ENCODE measurements around a stretch of chr2.

- RRBS = no CpG with 5 or more reads among the region's 12 CpGs
Measured at GRCh38 chr2:54645155-54645542, 78.3 kb upstream of the EML6 start.

DNA sequence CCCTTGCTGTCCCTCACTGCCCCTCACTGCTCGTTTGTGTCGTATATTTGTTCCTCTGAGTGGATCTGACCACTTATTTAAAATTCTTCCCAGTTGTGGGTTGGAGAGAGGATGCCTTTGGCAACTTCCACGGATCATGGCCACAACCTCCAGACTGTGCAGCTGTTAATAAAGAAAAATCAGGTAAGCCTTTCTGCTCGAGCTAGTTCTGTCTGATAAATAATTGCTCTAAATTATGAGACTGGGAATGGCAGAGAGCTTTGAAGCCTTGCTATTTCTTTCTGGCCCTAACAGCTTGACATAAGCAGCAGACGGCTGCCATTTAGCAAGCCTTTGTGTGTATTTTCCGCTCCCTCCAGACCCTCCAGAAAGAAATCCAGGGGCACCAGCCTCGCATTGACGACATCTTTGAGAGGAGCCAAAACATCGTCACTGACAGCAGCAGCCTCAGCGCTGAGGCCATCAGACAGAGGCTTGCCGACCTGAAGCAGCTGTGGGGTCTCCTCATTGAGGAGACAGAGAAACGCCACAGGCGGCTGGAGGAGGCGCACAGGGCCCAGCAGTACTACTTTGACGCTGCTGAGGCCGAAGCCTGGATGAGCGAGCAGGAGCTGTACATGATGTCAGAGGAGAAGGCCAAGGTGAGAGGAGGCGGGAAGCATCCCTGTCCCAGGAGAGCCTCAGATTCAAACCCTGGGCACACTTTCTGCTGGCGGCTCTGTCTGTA is 77.5 kb upstream of the EML6 start:
- RRBS = no CpG with 5 or more reads among the region's 19 CpGs

DNA sequence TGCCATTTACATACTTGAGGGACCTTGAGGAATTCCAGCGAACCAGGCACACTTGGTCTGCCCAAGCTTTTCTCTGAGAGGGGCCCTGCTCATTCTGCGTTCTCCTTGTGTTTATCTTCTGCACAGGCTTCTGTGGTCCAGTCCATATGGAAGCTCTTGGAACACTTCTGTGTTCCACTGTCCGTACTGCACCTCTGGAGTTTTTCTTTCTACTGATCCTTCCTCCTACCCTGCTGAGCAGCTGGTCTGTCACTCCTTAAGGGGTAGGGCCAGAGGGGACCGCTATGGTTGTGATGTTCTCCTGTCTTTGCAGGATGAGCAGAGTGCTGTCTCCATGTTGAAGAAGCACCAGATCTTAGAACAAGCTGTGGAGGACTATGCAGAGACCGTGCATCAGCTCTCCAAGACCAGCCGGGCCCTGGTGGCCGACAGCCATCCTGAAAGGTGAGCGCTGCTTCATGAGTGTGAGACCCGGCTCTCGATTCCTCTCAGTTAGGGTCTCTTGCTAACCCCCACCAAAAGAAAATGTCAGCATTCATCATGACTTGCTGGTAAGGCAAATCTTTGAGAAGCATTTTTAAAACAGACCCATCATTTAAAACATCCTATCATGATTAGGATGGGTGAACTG is 76.5 kb upstream of the EML6 start:
- RRBS = 94% methylated on average over 4 of the region's 10 CpGs

DNA sequence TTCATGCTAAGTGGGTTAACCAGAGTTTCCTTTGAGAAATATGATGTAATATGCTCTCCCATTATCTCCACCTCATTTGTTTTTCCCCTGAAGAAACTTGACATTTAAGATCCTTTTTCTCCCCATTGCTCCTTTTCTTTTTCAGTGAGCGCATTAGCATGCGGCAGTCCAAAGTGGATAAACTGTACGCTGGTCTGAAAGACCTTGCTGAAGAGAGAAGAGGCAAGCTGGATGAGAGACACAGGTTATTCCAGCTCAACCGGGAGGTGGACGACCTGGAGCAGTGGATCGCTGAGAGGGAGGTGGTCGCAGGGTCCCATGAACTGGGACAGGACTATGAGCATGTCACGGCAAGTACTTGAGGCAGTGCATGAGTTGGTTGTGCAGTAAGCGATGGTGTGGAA is 74.6 kb upstream of the EML6 start:
- RRBS = no CpG with 5 or more reads among the region's 9 CpGs

GRCh38 chr2:54669820-54670208 is 53.6 kb upstream of the EML6 start:
- RRBS = no CpG with 5 or more reads among the region's 3 CpGs

DNA sequence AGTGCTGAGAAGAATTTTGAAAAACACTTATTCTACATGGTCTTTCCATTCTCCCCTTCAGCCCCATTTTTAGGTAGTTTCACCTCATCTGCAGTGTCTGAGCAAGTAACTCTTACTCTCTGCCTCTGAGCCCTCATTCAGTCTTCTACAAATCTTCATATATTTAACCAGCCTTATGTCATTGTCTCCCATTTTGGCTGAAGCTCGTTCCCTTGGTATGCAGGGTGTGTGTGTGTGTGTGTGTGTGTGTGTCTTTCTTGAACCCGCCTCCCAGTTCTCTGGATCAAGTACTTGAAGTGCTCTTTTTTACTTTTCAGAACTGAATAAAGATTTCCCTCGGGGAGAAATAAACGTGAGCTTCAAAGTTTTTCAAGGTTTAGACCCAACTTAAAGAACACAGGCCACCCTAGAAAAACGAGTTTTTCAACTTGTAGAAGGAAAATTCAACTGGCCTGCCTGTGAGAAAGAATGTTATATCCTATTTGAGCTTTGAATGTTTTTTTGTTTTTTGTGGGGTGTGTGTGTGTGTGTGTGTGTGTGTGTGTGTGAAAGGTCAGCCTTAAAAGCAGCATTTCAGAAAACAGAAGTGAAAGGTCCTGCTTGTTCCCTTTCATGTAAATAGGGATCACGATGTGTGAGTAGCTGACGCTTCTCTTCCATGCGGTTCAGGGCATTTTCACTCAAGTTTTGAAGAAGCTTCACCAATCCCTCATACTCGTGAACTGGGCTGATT is 50.8 kb upstream of the EML6 start:
- RRBS = no CpG with 5 or more reads among the region's 9 CpGs

DNA sequence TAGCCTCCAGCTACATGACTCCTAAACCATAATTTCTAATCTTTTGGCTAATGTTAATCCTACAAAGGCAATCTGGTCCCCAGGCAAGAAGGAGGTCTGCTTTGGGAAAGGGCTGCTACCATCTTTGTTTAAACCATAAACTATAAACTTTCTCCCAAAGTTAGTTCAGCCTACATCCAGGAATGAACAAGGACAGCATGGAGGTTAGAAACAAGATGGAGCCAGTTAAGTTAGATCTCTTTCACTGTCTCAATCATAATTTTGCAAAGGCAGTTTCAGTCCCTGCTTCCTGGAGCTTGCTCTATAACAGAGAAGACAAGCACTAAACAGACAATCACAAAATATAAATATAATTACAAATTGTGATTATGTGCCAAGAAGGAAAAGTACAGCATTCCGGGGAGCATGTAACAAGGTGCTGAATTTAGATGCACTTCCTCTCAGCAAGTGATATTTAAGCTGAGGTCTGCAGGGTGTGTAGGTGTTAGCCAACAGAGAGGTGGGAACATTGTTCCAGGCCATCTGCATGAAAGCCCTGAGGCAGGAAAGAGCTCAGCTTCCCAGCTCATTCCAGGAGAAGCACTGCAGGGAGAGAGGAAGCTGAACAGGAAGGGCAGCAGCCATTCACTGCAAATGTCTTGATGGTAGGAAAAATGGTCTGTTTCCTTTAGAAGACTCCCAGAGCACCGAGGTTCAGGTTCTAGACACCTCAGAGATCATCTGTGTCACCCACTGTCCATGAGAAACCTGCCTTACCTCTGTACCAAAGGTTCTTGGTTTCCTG is 84.3 kb downstream of the RTN4 start:
- RRBS = no CpG with 5 or more reads among the region's 2 CpGs

DNA sequence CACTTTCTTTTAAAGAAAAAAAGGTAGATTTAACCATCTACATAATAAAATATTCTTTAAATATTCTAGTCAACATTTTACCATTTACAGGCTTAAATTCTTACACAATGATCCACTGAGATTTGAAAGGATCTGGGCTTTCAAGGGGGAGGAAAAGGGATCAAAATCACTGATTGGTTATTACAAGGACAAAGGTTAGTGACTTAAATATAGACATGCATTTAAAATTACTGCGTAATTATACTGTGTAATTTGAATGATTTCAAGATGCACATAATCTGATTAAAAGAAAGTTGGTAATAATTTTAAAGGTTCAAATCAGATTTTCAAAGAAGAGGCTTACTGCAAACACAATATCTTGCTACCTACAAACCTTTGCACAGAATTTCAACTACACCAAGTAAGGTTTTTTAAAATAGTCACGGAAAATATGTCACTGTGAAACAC is 40.9 kb downstream of the RTN4 start:
- RRBS = no CpG with 5 or more reads among the region's 2 CpGs

- RRBS = no CpG with 5 or more reads among the region's 5 CpGs
Measured at GRCh38 chr2:55014920-55015455, 35.3 kb downstream of the RTN4 start.

DNA sequence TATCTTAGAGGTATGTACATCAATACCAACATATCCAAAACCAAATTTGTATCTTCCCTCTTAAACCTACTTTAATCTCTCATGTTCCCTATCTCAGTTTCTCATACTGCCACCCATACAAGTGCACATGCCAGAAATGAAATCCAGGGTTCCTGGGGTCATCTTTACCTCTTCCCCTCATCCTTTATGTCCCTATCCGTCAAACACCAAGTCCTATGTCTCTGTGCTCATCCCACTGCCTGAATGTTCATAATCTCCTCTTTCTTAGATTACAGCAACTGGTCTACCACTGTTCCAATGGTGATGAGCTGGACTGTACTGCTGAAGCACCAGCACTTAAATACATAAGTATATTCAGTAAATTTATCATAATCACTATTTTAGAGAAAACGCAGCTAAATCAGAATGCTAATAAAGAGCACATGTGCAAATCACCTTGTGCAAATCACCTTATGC is 26.2 kb downstream of the RTN4 start:
- RRBS = no CpG with 5 or more reads among the region's 2 CpGs

GRCh38 chr2:55048435-55048865 is 1.8 kb downstream of the RTN4 start:
- RRBS = no CpG with 5 or more reads among the region's 11 CpGs

- RRBS = no CpG with 5 or more reads among the region's 11 CpGs
Measured at GRCh38 chr2:55111611-55112227, 61.5 kb upstream of the RTN4 start.

GRCh38 chr2:55152458-55153224 is 79.5 kb downstream of the CLHC1 start:
- RRBS = no CpG with 5 or more reads among the region's 11 CpGs

DNA sequence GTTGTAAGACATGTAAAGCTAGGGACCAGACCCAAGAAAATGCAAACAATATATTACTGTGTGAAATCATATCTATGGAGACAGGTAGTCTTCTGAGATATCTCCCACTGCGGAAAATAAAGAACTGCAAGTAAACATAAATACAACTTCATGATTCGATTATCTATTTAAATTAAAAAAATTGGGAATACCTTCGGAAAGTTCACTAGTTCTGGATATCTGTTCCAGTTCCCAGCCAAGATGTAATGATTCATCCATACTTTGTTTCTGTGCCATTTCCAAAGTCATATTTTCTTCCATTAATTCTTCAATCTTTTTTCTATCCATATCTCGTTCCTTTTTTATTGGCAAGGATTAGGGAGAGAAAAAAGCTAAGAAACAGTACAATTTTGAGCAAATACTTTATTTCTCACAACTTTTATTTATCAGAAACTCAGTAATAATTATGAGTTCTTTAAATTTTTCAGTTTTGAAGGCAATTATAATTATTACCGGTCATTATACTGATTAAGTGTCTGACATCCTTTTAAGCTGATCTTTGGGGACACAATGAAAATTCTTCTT is 74.5 kb upstream of the MTIF2 start:
- RRBS = no CpG with 5 or more reads among the region's 5 CpGs

DNA sequence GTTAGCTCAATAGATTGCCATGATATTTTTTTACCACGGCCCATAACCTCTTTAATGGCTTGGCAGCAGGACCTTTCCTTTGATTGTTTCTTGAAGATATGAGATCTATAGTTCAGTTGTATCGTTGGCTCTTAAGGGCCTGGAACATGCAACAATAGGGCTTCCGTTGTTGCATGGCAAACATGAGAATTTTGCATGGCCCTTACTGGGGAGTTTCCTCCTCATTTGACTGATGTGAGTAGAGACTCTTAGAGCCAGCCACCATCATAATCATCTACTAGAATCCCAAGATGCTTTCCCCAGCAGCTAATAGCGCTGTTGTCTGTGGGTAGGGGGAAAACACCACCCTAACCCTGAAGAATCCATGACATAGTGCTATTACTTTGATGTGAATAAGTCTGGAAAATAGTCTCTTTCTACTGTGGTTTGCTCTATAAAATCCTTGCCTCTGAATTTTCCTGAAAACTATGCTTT is 11.3 kb downstream of the CFAP36 start:
- RRBS = no CpG with 5 or more reads among the region's 4 CpGs

DNA sequence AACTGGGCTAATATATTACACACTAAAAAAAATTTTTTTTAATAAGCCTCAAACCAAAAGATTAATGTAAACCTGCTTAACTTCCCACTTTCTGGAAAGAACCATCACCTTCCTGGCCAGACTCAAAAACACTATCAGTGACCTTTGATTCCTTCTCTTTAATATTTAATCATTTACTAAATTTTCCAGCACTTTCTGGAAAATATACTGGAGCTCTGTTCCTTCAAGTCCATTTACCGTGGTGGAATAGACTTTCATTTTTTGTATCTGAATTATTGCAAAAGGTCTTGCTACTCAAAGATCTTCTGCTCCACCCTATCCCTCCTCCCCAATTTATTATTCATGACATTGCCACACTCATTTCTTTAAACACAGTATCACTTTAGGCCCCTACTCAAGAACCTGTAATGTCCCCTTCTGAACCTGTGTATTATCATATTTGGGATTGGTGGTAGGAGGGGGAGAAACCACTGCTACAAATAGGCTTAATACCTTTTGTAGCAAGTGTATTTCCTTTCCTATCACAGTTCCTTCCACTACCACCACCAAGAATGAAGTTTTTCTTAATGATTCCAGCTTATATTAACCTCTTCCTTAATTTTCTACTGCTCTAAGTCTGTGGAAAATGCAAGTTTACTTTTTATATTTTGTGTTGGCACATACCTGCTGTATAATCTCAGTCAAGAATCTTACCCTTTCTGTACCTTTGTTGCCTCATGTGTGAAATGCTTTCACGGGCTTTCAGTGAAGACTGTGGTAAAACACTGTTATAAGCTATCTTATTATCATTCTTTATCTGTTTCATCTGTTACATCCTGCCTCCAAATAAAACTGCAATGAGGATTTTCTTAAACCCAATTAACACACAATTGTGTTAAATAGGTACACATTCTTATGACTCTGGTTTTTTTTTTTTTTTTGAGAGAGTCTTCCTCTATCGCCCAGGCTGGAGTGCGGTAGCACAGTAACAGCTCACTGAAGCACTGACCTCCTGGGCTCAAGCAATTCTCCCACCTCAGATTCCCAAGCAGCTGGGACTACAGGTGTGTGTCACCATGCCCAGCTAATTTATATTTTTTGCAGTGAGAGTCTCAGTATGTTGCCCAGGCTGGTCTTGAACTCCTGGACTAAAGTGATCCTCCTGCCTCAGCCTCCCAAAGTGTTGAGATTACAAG is 7.1 kb downstream of the PPP4R3B start:
- RRBS = no CpG with 5 or more reads among the region's 4 CpGs

DNA sequence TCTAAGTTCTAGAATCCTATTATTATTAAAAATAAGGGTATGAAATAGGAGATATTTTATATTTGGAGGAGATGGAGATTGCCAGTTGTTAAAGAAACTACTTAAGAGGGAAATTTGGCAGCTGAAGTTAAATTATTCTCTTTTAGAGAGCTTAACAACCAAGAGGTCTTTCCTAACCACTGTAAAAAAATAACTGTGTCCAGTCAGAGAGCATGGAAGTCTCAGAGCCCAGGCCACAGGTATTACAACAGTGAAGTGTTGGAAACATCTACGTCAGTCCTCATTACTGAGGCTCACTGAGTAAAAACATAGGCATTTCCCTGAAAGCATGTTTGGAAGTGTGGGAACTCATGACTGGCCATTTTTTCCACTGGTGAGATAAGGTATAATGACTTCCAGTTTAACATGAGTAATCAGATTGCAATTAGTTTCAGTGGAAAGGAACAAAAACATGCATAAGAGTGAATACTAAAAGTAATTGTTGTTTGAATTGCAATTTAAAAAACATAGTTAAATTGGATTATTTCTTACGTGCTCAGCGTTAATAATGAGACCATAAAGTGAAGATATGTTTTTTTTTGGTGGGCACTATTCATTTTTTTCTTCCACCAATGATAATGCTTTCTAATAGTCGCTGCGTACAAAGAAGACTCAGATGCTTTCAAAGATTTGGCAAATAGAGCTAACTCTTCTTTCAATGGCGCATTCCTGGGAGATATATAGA is 60.8 kb downstream of the EFEMP1 start:
- RRBS = no CpG with 5 or more reads among the region's 6 CpGs

GRCh38 chr2:55954636-55954917 is 31.0 kb upstream of the EFEMP1 start:
- RRBS = no CpG with 5 or more reads among the region's 2 CpGs

DNA sequence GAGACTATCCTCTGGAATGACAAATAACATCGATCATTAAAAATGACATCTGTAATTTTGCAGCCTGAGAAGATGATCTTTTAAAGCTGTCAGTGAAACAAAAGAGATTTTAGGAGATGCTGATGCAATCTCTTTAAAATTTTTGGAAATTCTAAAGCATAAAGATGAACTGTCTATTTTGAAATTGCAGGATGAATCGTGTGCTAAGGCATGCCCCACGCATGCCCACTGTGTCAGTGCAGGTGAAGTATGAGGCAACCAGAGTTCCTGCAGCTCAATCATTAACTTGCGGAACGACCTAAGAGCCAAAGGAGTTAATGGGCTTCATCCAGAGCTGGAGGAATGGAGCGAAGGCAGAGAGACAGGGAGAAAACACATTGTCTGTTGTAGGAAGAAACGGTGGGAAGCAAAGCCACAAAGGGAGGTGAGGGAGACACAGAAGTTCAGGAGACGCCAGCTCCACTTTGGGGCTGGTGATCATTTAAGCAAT is 265.2 kb downstream of the CCDC85A start:
- RRBS = no CpG with 5 or more reads among the region's 8 CpGs

- RRBS = no CpG with 5 or more reads among the region's 3 CpGs
Measured at GRCh38 chr2:58181684-58182437, 59.3 kb downstream of the FANCL start.